HGPS cell (cell line): ENCODE measurements around the gene TMEM141.

DNA sequence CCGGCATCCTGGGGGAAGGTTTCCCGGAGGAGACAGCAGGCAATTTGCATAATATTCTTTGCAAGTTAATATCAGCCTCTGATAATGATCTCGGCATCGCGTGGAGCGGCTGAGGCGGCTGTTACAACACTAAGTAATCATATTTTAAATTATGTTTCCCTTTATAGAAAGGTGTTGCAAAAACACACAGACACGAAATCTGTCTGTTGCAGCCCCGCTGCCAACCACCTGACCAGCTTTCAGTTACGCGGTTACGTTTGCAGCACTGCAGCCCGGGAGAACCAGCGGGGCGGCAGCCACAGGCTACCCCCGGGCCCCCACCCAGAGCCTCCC lies 6.3 kb downstream of the NACC2 start:
- RRBS = 66% methylated on average over 3 of the region's 16 CpGs

DNA sequence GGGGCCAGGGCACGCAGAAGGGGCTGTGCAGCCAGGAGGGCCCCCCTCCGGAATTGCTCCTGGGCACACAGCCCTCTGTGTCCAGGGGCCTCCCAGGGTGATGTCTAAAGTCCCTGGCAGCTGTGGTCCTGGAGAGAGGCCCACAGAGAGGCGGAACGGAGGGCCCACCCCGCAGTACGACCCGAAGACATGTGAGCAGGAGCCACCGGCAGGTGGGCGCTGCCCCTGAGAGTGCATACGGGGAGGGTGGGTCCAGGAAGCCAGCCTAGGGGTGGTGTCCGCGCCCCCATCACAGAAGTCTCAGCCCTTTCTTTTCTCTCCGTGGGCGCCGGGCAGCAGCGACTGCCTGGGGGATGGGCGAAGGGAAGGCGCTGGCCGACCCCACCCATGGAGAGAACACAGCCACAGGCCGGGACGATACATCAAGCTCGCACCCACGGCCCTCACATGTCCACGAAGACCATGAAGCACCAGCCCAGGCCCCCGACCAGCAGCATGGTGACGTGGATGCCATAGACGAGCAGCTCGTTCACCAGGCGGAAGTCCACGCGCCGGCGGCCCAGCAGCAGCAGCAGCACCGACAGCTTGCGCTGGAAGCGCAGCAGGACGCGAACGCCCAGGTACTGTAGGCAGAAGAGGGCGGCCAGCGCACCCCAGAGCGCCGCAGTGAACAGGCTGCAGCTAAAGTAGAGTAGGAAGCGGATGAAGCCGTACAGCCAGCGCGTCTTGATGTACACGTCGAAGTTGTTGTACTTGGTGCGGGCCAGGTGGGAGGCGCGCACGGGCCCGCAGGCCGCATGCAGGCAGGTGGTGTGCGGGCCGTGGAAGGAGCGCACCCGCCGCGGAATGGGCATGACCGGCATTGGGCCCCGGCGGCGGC lies 2.4 kb downstream of the TMEM250 start:
- RRBS = 95% methylated on average over 3 of the region's 65 CpGs

GRCh38 chr9:136117226-136118035 lies 1.2 kb downstream of the TMEM250 start:
- RRBS = 67% methylated on average over 6 of the region's 27 CpGs

- RRBS = 2% methylated on average over 57 of the region's 94 CpGs
Measured at GRCh38 chr9:136118036-136118743, 485 bp downstream of the TMEM250 start.

GRCh38 chr9:136339424-136340152 lies 12.2 kb downstream of the GPSM1 start:
- RRBS = 74% methylated on average over 3 of the region's 28 CpGs

DNA sequence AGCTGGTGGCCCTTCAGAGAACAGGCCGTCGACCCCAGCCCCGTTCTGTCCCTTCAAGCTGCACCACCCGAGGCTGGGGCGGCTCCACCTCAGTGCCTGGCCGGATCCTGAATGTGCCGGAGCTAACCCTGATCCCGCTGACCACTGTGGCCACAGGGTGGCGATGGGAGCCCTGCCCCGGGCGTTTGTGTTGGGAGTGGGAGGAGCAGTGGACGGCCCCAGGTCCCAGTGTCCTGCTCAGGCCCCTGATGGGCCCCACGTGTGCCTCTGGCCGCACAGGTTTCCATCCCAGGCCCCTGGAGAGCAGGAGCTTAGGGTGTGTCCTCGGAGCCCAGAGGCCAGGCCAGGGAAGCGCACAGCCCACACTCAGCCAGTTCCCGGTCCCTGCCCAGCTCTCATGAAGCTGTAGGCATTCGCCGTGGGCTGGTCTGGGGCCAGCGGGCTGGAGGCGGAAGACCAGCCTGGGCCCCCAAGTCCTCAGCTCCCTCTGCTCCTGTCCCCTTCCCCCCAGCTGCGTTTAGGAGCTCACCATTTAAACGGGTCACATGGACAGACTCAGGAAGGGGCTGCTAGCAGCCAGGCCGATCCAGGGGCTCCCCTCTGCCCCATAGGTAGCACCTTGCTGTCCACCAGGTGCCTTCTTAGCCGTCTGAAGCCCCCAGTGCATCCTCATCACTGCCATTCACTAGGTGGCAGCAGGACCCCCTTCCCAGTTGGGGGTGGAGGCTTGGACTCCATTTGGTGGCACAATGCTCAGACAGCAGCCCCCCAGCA lies 17.5 kb downstream of the DNLZ start:
- RRBS = 40% methylated on average over 4 of the region's 25 CpGs

- RRBS = 64% methylated on average over 7 of the region's 32 CpGs
Measured at GRCh38 chr9:136352531-136353428, 10.8 kb downstream of the DNLZ start.

GRCh38 chr9:136481421-136481914 lies 1.4 kb downstream of the SEC16A start:
- RRBS = no CpG with 5 or more reads among the region's 8 CpGs

GRCh38 chr9:136495215-136496419 lies 12.8 kb upstream of the SEC16A start:
- RRBS = 96% methylated on average over 6 of the region's 48 CpGs

- RRBS = 80% methylated on average over 2 of the region's 9 CpGs
Measured at GRCh38 chr9:136550294-136550768, 4.5 kb upstream of the NOTCH1 start.

- RRBS = 95% methylated on average over 7 of the region's 26 CpGs
Measured at GRCh38 chr9:136554705-136555345, 9.0 kb upstream of the NOTCH1 start.

GRCh38 chr9:136565234-136565947 lies 19.5 kb upstream of the NOTCH1 start:
- RRBS = 54% methylated on average over 9 of the region's 34 CpGs

DNA sequence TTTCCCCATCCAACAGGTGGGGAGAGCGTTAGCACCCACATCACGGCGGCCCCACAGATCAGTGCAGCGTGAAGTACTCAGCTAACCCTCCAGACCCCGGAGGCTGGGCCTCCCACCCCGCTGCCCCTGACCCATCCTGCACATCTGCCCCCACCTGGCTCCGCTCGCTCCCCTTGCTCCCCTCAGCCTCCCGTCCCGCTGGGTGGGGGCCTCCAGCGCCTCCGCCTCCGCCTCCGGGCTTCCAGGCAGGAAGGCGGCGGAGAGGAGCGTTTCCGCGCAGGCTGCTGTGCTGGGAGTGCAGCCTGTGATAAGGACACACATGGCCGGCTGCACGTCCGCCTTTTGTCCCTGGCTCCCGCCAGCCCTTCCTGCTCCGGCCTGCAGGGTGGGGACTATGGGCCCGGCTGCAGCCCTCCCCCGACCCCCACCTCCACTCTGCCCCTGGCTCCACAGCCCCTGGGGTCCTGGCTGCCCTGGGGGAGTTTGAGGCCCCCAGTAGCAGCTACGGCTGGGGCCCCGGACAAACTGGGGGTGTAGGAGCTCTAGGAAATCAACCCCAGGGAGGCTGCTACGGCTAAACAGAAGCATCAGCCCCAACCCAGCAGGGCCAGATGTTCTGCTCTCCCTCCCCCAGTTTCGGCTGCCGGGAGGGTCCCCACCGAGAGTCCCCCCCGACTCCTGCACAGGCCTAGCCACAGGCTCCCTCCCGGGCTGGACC lies 16.3 kb upstream of the EGFL7 start:
- RRBS = 45% methylated on average over 15 of the region's 34 CpGs

DNA sequence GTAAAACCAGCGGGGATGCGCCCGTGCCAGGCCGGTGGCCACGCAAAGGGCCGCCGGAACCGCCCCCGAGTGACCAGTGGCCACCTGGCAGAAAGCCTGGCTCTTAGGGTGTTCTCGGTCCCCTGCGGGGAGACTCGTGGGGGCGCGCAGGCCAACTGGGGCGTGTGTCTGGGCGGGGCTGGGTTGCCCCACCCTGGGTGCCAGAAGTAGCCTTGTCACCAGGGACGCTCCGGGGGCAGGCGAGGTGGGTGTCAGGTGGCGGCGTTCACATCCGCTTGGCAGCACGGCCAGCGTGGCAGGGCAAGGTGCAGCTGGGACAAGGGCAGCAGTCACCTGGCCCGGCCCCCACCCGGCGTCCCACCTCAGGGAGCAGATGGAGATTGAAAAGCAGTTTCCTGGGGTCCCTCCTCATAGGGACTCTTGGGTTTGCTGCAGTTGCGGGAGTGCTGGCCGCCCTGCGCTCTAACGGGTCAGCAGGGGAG lies 655 bp upstream of the AGPAT2 start:
- RRBS = 28% methylated on average over 8 of the region's 31 CpGs

GRCh38 chr9:136720516-136721636 lies 8.5 kb downstream of the DIPK1B start:
- RRBS = no CpG with 5 or more reads among the region's 34 CpGs

DNA sequence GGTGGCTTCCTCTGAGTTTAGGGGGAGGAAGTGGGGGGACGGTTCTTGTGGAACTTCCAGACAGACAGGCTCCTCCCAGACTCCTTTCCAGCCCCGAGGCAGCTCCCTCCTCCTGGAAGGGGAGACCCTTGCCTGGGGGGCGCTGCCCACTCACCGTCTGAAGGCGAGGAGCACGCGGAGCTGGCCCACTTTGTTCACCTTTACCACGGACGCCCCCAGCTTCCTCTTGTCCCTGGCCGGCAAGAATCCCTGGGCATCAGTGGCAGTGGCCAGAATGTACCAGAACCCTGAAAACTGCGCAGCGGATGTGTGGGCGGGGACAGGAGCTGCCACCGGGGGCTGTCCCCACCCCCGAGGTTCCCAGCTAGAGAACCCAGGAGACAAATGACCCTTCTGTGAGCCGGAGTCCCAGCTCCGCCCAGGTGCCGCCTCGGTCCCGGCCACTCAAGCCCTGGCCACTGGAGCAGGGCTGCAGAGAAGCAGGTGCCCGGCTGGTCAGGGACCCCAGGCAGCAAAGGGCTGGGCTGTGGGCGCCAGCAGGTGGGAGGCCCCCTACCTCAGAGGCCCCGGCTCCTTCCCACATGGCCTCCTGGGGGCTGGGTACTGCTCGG lies 908 bp downstream of the LCN10 start:
- RRBS = 24% methylated on average over 13 of the region's 24 CpGs

- RRBS = 2% methylated on average over 12 of the region's 55 CpGs
Measured at GRCh38 chr9:136791175-136792062, at the start of gene TMEM141. TSS of gene TMEM141 (plus strand) at chr9:136791344.

DNA sequence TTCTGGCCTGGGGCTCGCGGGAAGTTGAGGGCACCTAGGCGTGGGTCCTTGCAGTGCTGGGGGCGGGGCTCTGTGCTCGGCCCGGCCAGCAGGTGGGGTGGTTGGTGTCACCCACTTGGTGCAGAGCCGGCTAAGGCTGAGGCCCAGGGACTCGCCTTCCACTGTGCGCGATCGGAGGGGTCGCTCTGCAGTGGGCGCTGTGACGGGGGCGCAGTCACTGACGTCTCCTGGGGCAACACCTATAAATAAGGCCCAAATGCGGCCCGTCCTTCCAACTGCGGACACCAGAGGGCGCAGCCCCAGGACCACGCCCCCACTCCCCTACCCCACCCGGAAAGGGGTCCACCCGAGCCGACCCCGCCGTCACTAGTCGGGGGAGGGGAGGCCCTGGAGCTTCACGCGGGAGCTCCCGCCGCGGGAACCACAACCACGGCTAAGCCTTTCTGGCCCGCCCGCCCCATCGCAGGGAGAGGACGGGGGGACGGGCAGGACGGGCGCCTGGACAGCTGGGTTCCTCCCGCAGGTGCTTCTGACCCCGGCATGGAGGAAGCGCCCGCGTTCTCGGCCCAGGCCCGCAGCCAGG lies 1.5 kb downstream of the AJM1 start:
- RRBS = no CpG with 5 or more reads among the region's 47 CpGs

GRCh38 chr9:136864913-136865619 lies 1.0 kb downstream of the EDF1 start:
- RRBS = no CpG with 5 or more reads among the region's 12 CpGs

DNA sequence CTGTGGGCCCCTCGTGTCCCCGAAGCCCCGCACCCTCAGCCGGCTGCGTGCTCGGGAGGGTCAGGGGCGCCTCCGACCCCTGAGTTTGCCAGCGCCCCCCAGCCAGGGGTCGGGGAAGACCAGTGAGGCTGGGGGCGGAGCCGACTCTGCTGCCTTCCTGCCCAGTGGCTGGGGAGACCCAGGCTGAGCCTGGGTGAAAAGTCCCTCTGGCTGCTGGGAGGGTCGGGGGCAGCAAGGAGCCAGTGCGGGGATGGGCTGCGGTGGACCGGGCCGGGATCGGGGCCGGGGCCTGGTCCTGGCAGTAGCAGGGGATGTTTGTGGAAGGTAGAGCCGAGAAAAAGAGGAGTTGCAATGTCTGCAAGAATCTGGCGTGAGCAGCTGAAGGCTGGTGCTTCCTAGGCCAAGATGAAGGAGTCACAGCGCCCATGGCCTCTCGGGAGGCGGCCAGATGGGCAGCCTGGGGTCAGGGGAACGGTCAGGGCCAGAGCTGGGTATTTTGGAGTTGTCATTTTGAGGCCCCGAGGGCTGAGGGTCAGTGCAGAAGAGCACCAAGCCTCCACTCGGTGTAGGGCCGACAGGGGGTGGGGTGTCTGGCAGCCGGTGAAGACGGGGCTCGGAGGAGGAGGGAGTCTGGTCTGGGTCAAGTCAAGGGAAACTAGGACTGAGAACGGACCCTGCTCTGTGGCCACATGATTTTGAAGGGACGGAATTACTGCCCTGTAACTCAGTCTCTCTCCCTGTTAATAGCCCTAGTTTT lies 795 bp downstream of the TRAF2 start:
- RRBS = 5% methylated on average over 4 of the region's 33 CpGs